Bronchial lymph node (tissue), 1 donor: ENCODE results near the gene PIGR.

DNA sequence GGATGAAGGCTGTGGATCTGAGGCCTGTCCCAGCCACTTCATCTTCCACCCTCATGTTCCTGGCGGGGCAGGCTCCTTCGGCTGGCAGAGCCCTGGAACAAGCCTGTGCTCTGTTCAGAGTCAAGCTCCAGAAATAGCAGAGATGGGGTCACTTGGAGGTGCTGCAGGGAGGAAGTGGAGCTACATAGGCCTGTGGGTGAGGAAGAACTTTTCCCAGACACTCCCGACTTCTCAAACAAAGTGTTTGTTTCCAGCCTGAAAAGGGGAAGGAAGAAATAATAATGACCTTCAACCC, 16.7 kb downstream of the IKBKE start:
- PRO-cap: no peak

- PRO-cap: no peak
Measured at GRCh38 chr1:206576536-206576934, 35.7 kb downstream of the EIF2D start.

DNA sequence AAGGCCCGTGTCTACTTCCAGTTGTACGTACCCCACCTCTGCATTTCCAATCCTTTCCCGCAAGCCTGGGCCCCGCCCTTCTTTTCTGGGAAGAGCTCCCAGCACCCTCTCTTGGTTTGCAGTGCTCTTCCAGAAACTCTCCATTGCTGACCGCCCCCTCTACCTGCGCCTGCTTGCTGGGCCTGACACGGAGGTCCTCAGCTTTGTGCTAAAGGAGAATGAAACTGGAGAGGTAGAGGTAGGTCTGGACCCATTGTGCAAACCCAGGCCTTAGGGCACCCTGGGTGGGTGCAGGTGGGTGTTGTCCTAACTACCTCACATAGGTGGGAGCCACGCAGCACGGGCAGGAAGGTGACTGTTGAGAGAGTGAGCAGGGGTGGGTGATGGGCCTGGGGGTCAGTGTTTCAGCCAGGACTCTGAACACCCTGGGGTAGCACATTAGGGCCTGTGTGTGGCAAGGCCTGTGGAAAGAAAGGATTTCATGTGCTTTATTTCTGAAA, 27.2 kb downstream of the EIF2D start:
- PRO-cap: no peak

DNA sequence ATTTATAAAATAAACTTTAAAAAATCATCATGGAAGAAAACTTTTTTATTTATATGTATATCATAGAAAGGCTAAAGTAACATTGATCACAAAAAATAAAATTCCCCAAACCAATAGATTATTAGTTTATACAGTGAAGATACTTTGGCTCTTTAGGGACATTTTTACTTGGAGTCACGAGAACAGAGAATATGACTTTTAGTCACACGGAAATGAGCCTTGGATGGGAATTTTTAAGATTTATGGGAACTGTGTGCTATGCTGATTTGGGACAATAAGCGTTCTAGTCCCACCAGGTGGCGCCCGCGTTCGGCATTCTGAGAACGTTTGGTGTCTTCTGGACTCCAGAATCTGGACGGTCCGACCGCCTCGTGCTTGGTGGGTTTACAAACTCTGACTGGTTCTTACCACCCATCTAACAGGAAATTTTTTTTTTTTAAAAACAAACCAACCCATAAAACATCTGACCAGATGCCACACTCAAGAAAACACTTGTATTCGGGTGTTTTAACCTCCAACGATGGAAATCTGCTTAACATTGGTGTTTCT, 1.1 kb upstream of the DYRK3 start:
- PRO-cap: unidirectional peak, plus-strand start at position 347 of the sequence

DNA sequence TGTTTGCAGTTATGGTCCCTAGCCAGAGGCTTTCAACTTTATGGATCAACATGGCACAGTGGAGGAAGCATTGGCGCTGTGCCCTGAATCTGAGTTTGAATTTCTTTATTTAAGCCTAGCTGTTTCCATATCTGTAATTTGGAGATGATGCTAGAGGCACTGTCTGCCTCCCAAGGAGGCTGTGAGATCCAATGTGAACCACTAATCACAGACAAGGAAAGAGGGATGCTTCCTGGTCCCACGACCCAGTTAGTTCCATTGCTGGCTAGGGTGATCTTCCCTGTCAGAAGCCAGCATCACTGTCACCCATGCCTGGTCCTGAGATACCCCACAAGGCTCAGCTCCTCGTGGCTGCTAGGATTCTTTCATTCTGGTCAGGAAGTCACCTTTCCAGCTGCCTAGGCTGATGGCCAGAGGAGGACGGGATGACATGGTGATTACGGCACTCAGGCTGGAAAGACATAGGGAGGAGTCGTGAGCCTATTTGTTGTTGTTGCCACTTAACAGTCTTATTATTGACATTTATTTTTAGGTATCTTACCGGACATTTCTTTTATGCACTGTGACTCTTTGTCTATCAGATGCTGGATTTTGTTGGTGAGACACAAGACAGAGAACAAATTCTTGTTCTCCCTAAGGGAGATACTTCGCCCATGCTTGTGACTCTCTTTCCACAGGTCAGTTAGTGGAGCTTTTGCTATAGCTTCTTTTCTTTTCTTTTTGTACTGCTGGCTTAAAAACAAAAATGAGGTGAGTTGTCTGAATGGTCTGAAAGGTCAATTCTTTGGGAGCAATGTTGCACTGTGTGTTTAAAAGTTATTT, 20.0 kb upstream of the MAPKAPK2 start:
- PRO-cap: no peak

DNA sequence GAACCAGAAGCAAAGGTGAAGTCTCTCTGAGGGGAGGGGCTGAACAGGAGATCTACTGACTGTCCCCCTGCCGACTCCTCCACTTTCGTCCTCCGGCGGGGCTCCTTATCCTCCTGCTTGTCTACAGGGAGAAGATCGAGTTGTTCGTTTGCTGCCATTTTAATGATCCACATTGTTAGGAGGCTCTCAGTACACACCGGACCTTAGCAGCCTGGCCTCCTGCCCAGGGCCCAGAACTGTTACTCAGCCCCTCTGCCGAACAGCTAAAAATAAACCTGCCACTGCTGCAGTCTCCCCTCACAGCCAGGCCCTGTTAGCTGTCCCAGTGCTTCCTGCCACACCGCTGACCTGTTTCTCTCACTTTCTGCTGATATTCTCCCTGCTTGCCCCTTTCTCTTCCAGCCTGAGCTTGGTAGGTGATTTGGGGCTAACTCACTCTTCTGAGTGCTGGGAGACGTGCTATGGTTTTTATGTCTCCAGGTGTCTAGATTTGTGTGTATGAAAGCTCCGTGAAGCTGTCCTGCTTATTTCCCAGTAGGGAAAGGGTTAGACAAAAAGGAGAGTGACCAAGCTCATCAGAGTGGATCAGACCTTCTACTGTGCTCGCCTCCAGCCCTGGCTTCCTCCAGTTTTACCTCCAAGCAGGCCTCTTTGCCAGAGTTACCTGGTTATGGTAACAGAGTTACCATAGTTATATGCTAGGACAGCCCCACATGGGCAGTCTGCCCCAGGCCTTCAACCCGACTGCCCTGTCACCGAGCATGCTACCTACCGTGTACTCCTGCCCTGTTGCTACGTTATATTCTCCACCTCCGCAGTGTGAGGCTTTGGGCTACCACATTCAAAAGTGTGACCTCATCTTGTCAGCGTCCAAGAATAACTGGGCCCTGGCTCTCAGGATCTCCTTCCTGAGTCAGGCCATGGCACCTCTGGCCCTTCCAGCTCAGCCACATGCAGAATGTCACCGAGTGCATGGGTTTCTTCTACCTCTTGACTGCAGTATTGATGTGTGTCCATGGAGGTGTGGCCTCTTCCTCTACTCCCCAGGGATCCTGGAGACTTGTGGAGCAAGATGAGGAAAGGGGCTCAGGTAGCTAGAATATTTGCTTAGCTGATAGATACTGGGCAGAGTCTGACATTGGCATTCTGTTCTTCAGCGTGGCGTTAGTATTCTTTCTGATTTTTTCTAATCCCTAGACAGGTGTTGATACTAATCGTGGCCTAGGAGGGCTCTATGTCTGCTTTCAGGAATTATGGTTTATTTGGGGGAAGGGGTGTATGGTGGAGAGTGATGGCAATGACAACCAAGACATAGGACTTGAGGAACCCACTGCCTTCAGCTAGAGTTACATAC, 8.7 kb downstream of the MAPKAPK2 start:
- PRO-cap: no peak

DNA sequence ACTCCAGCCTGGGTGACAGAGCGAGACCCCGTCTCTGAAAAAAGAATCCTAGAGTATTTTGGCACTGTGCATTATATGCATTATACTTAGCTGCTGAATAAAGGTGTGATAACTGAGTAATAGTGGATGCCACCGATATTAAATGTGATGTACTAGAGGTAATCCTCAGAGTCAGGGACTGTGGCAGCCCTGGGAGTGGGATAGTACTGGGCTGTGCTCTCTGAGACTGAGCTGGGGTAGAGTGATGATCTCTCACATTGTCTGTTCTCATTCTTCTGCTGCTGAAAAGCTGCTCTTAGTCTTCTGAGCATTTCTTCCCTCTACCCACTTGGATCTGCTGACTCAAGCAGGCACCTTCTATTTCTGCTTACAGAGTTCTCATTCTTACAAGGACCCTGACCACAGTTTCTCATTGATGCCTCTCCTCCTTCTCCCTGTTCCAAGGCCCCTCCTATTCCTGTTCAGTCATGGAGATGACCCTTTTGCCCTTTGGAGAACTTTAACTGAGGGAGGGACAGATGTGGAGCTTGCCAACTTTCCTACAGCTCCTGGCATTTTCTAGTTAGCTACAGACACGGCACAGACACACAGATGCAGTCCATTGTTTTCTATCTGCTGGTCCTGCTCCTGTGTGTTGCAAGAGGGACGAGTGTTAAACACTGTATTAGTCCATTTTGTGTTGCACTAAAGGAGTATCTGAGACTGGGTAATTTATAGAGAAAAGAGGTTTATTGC, 12.1 kb downstream of the MAPKAPK2 start:
- PRO-cap: unidirectional peak, plus-strand start at position 601 of the sequence

DNA sequence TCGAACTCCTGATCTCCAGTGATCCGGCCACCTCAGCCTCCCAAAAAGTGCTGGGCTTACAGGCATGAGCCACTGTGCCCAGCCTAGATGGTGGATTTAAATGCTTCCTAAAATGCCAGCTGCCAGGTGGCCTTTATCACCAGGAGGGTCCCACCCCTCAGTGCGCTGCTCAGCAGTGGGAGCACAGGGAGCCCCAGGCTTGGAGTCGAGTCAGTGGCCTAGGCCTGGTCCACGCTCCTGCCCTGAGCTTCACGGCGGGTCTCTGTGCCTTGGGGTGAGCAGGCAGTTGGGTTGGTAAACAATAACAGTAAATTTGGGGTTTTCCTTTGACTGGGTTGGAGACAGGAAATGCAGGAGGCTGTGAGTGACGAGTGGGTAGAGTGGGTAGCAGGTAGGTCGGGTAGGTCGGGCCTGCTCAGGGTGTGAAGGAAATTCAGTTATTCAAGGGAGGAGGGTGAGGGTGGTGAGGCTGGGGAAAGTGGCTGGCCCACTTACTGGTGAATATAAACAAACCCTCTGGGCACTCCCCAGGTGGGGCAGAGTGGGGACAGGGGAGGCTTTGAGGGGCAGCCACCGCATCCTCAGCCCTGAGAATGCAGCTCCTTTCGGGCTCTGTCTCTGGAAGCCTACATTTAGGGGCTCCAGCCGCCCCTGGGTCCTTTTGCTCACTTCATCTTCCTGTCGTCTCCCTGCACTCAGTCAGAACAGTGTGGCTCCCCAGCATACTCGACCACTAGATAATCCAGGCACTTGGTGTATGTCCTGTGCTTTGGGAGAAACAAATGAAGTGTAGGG, 33.5 kb upstream of the IL19 start:
- PRO-cap: bidirectional peak, plus-strand start at position 444 of the sequence, minus-strand start at position 264 of the sequence

GRCh38 chr1:206769319-206769731, 1.2 kb upstream of the IL19 start:
- PRO-cap: unidirectional peak, plus-strand start at chr1:206769530

GRCh38 chr1:206779579-206779841, 7.2 kb upstream of the IL10 start:
- PRO-cap: unidirectional peak, minus-strand start at chr1:206779785

DNA sequence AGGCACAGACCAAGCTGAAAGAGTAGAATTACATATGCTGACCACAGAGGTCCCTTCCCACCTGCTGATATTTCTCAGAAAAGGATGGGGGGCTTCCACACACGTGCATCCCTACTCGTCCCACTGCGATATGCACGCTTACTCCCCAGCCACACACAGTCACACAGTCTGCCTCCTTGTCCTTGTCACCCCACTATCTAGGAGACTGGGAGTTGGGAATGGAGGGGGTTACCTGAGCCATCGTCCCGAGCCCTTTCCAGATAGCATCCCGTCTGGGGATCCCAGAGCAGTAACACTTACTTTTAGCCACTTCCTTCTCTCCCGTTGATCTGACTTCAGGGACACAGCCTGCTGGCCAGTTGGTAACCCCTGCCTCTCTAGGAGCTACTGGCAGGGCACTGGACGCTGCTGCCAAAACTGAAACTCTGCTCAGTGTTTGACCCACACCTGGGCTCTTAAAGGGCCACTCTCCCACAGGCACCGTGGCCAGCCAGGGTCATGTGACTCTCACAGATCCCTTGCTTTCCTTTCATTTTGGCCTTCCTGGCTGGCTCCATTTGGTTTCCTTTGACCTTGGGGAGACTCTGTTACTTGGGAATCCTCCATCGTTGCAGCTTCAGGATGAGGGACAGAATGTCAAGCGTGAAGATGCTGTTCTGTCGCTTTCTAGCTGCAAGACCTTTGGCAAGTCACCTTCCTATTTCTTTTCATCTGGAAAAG, at the start of gene PIGR:
Gene PIGR (minus strand): TSS at position 431 of the 720 bp plus-strand sequence.
- PRO-cap: no peak

- PRO-cap: no peak
Measured at GRCh38 chr1:207019586-207020119, 12.9 kb downstream of the C1orf116 start.

DNA sequence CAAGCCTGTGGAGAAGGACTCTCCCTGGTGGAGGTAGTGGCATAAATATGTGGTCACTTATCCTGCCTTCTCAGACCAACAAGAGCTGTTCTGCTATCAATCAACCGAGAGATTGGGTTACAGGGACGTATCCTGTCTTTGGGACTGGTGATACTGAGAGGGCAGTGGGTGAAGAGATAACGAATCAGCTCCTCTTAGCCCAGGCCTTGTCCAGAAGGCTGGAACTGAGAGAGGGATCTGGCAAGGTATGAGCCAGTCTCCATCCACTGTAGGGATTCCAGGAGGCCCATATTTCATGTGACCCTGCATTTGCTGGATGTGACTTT, 11.4 kb downstream of the C1orf116 start:
- PRO-cap: no peak

DNA sequence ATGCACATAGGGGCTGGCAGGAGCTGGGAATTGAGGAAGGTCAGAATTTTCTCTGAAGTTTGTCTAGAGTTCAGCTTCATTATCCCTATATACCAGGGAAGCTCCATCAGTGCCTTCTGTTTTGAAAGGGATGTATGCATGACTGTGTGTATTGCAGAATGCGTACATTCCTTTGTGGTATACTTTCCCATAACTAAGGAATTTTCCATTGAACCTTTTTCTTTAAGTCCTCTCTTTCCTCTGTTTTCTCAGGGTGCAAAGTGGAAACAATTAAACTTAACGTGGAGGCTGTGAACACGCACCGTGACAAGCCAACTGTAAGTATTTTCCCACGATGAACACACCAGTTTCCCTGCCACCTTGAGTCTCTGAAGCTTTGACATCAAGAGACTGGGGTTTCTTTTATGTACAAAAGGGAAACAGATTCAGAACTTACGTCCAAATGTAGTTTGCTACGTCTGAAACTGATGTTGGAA, 17.4 kb upstream of the C4BPB start:
- PRO-cap: no peak

- PRO-cap: no peak
Measured at GRCh38 chr1:207239879-207240278, 81.6 kb upstream of the CD55 start.

- PRO-cap: bidirectional peak, plus-strand start at chr1:207310095, minus-strand start at chr1:207310032
Measured at GRCh38 chr1:207309640-207310300, 11.7 kb upstream of the CD55 start.

- PRO-cap: no peak
Measured at GRCh38 chr1:207322710-207323531, 1.4 kb downstream of the CD55 start.

- PRO-cap: no peak
Measured at GRCh38 chr1:207324395-207324955, 3.0 kb downstream of the CD55 start.

GRCh38 chr1:207363216-207364350, 42.1 kb downstream of the CD55 start:
- PRO-cap: no peak

GRCh38 chr1:207605617-207606239, 39.2 kb upstream of the CR1L start:
- PRO-cap: no peak